ENCODE results near the gene RILP.

DNA sequence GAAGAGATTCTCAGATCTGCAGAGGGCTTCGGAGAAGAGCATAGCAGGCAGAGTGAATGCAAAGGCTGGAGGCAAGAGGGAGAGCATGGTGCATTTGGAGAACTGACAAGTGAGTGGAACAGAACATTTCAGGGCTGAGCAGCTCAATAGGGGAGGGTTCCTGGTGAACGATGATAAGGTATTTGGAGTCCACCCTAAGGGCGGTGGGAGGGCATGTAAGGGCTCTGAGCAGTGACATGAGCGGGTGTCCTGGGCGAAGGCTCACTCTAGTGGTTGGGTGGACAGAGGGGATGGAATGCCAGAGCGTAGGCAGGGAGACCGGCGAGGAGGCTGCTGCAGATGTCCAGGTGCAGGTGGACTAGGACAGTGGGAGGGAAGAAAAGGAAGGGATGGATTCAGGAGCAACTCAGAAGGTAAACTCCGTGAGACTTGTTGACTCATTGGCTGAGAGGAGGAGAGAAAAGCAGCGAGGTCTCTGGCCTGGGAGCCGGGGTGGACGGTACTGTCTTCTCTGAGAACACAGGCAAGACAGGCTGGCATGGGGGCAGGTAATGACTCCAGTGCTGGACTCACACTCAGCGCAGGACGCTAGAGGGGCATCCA is 1.3 kb upstream of the PITPNA start:
- RRBS, result no CpG with 5 or more reads among the region's 14 CpGs

- RRBS, result 94% methylated on average over 7 of the region's 40 CpGs
Observed at GRCh38 chr17:1634547-1635497, 6.2 kb upstream of the SLC43A2 start.

GRCh38 chr17:1636554-1637113 is 8.0 kb upstream of the SLC43A2 start:
- RRBS, result 92% methylated on average over 3 of the region's 17 CpGs

- RRBS, result no CpG with 5 or more reads among the region's 16 CpGs
Observed at GRCh38 chr17:1644827-1645546, 545 bp downstream of the SCARF1 start.

- RRBS, result under 1% methylated on average over 3 of the region's 27 CpGs
Observed at GRCh38 chr17:1649759-1650474, at the start of gene RILP. Gene RILP (minus strand): TSS chr17:1649866.

DNA sequence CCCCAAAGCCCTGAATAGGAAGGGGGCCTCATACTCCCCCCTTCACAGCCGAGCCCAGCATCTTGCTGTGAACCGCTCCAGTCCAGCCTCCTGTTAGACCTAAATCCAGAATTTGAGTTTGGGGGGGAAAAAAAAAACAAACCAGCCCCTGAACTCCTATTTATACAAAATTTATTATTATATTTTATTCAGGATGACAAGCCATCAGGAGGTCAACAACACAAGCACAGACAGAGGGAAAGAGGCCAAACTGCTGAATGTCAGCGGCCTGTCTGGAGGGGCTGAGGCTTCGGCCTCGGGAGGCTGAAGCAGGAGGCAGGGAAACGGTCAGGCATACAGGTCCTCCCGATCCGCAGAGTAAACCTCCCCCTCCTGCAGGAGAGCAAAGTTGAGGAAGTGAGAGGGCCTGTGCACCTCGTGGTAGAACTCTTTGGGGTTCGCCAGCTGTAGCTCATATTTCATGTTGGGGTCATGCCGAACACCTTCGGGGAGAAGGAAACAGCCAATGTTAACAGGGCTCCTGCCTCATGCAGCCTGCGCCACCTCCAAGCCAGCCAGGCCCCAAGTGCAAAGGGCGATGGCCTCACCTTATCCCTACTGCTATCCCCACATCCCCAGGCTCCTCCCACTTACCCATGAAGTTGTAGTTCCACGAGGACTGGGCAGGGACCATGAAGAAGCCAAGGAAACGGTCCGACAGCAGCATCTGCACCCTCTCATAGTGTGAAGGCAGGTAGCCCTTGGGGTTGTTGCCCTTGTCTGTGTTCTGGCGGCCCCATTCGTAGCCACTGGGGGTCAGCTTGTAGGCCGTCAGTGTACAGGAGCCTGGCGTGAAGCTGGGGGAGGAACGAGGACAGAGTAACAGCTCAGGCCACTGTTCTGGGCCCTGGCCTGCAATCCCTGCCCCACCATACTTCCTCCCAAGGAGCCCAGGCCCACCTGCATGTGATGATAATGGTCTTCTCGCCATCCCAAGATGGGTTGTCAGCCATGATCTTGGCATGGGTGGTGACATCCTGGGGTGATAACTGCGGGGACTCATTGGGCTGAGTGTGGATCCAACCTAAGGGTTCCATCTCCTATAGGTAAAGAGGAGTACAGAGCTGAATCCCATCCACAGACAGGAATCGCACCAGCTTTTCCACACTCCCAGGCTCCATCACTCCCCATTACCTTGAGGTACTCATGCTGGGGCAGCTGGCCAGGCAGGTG is 1.2 kb upstream of the RILP start:
- RRBS, result no CpG with 5 or more reads among the region's 25 CpGs

GRCh38 chr17:1704841-1705997 is 5.0 kb downstream of the TLCD2 start:
- RRBS, result no CpG with 5 or more reads among the region's 21 CpGs

GRCh38 chr17:1753902-1754650 is 7.8 kb upstream of the SERPINF1 start:
- RRBS, result no CpG with 5 or more reads among the region's 26 CpGs

GRCh38 chr17:1843764-1844382 is 14.1 kb downstream of the RPA1 start:
- RRBS, result no CpG with 5 or more reads among the region's 14 CpGs

DNA sequence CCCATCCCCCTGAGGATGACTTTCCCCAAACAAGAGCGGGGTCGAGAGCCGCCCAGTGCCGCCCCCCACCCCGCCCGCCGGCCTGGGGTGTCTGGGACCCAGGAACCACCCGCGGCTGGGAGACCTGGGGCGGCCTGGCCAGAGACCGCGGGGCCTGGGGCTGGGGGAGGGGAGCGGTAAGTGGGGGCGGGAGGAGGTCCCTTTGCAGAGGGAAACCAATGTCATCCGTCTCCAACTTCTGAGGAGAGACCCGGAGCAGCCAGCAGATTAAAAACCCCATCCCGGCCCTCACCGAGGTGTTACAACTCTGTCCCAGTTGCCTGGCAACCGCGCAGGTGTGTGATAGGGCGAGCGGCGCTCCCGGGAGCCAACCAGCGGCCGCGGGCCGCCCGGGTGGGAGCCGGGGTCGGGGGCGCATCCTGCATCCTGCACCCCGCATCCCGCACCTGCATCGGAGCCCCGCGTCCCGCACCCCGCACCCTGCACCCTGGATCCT is 47.6 kb downstream of the RTN4RL1 start:
- RRBS, result 4% methylated on average over 8 of the region's 39 CpGs

DNA sequence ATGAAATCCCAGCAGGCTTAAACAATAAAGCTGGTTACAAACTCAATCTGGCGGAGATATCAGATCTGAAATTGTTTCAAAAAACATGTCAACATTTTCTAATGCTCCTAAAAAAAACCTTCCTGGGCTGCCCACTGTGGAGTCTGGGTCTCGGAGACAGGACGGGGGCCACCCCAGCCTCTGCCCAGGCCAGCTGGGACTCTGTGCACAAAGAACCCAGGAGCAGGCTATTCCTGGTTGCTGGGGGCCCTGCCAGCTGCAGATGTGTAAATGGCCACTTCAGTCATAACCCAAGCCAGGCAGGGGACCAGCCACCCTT is 28.5 kb downstream of the RTN4RL1 start:
- RRBS, result no CpG with 5 or more reads among the region's 3 CpGs

- RRBS, result no CpG with 5 or more reads among the region's 13 CpGs
Observed at GRCh38 chr17:2087451-2088274, 32.8 kb downstream of the HIC1 start.

- RRBS, result no CpG with 5 or more reads among the region's 20 CpGs
Observed at GRCh38 chr17:2127635-2128282, 72.9 kb downstream of the HIC1 start.

- RRBS, result 3% methylated on average over 4 of the region's 26 CpGs
Observed at GRCh38 chr17:2174587-2175567, 120.0 kb downstream of the HIC1 start.

GRCh38 chr17:2179411-2180232 is 124.0 kb downstream of the SMG6 start:
- RRBS, result no CpG with 5 or more reads among the region's 13 CpGs

GRCh38 chr17:2213597-2214846 is 89.6 kb downstream of the SMG6 start:
- RRBS, result no CpG with 5 or more reads among the region's 21 CpGs

DNA sequence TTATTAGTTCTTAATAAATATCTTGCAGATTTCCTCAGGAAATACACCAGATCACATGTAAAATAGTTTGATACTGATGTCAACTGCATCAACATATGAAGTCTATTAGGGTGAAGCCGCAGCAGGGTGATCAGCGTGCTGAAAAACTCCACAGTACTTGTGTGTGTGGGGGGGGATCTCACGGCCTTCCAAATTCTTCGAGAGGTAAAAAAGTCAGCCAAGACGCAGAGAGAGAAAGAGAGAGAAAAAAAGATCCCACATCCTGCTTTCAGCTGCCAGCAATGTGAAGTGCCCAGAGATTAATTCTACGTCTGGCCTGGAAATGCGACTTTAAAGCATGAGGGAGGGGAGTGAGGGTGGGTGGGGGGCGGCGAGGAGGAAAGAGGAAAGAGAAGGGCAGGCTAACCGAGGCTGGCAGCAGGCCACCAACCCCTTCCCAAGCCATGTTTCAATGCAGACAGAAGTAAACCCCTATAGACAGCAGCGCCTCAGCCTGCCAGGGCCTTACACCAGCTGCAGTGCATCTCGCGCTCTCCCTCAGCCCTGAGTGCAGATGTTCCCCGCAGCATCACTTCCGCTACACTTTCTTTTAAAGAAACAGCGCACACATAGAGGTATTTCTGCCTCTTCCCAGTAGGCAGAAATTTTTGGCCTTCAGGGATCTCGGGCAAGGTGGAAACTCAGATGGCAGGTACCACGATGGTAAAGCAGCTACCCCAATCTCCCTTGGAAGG is 87.9 kb downstream of the SMG6 start:
- RRBS, result no CpG with 5 or more reads among the region's 18 CpGs

DNA sequence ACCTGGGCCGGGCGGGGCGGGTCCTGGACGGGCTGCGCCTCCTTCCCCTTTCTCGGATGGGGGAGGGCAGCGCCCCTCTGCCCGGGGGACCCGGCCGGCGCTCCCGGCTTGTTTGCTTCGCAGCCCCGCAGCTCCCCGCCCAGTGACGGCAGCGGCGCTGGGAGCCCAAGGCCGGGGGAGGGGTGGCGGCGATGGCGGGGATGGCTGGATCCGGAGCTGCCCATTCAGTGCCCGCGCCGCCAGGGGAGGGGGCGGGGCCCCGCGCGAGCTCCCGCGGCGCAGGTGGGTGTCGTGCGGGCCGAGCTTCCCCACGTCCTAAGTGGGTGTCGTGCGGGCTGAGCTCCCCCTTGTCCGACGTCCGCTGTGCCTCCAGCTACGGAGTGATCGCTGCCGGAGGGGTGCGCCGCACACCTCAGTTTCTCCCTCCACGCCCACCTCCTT is 567 bp downstream of the SGSM2 start:
- RRBS, result 1% methylated on average over 20 of the region's 48 CpGs

- RRBS, result no CpG with 5 or more reads among the region's 21 CpGs
Observed at GRCh38 chr17:2376327-2376833, 24.5 kb downstream of the MNT start.

DNA sequence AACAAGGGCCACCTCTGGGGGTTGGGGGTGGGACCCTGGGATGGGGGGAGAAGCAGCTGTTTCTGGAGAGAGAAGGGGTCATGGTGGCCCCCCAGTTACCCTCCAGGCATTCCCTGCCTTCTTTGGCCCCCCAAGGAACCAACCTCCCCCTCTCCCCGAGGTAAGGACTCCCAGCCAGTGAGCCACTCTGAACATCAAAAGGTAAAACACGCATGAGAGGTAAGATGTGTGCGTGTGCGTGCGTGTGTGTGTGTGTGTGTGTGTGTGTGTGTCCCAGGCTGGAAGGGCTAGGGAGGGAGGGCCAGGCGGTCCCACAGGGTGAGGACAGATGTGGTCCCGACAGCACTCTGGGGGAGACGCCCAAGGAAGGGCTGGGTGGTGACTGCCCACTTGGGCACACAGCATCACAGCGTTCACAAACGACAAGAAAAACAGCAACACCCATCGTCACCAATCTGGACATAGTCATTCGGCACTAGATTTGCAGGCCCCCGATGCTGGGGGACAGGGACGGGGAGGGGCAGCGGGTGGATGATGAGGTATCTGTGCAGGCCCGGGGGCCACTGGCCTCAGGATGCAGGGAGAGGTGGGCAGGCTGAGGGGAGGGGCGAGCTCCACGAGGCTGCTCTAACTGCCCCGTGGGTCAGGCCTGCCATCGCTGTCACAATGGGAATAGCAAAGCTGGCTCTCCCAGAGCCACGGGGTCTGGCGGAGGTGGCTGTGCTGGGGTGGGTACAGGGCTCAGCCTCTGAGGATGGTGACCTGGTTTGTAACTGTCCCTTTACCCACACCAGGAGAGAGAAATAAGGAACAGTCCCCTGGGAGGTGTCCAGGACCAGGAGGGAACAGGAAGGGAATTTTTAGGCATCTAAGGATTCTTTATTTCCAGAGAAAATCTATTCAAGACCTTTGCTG is 16.2 kb downstream of the MNT start:
- RRBS, result no CpG with 5 or more reads among the region's 22 CpGs

All from epithelial cell of prostate (primary cell).